Tibial artery (tissue), 1 donor: ENCODE results near the genes GNPNAT1 and BMP4.

DNA sequence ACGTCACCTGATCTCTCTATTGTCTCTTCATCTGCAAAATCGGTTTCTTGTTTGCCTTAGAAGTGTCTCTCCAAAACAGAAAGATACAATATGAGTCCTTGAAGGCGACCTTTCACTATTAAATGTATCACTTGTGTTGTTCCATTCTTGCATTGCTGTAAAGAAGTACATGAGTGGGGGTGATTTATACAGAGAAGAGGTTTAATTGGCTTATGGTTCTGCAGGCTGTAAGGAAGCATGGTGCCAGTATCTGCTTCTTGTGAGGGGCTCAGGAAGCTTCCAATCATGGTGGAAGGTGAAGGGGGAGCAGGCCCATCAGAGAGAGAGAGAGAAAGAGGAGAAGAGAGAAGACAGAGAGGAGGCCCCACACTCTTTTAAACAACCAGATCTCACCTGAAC lies 58.8 kb upstream of the RTRAF start:
- PRO-cap = no peak

GRCh38 chr14:52013252-52013566 lies 23.9 kb downstream of the RTRAF start:
- PRO-cap = no peak

GRCh38 chr14:52045142-52045491 lies 23.7 kb downstream of the NID2 start:
- PRO-cap = no peak

DNA sequence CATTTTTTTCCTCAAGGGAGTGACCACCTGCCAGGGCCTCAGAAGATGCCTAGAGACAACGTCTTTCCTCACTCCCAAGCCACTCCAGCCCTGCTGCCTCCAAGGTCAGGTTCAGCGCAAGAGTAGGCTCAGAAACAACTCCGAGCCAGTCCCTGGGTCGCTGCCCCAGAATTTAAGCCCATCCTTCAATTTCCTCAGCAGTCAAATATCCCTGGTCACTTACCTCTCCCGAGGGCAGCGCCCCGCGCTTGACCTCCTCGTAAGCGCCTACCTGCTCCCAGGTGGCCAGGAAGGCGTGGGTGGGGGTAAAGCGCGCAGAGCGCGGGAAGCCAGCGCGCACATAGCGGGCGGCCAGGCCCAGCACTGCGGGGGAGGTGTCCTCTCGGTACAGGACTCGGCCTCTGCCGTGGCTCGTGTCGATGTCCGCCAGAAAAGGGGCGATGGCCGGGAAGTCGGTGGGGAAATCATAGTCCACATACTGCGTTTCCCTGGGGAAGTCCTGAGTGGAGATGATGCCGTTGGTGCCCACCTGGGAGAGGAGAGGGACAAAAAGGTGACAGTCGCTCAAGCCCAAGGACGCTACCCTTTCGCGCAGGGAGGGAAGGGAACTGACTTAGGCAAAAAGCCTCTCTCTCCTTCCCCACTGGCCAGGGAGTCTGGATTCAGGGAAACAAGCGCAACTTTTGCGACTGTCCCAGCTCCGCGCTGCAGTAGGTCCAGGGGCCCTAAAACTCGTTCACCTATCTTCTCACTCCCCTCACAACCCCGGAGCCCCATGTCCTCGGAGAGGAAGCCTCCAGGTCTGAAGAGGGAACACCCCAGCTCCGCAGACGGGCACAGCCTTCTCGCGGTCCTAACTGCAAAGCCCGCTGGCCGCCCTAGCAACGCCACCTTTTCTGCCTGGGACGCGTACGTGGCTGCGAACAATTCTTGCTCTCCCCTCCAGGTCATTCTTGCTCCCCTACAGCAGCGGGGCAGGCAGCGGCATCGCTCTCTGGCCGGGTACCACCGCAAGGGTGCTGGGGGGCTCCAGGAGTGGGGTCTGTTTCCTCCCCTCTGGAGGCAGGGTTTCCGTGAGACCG lies 883 bp downstream of the NID2 start:
- PRO-cap = unidirectional peak, plus-strand start at position 429 of the sequence

- PRO-cap = no peak
Observed at GRCh38 chr14:52175896-52176458, 91.5 kb upstream of the PTGDR start.

DNA sequence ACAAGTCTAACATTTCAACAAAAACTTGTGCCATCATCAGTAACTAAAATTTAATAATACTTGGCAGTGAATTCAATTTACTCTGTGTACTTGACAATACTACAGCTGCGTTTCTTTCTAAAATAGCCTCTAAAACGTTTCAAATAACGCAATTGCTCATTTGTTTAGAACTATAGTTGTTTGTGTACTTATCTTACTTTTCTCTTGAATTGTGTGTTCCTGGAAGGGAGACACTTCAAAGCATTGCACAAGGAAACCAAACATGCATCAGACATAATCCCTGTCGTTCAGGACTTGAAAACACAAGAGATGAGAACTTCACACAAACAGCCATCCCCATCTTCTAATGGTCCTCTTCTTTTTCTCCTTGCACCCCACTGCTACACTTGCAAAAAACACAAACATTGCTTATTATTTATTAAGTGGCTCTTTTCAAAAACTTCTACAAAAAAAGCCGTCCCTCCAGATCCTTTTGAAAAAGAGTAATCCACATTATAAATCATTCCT lies 38.5 kb downstream of the PTGER2 start:
- PRO-cap = no peak

DNA sequence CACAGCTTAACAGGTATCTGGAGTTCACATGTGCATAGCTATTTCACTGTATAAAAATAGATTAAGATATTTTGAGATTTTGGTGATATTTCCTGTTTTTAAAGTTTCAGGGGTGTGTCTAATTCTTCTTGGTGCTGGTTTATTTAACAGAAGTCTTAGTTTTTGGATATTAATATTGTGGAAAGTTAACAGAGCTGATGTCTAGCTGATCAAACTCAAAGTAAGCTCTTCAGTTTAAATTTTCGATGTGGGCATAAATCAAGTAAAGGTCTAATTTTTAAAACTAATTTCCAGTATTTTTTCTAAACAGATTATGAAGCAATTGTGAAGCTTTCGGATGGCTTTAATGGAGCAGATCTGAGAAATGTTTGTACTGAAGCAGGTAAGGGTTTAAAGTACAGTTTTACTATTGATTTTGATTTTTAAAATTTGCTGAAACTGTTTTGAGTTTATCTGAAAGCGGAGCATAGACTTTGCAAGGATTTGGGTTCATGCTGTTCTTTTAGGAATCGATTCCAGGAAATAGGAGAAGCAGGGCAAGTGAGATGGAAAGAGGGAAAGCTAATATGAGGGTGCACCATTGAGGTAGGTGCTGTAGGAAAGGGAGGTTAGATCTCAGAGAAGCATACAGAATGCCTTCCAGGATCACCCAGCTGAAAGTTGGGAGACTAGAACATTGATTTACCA lies 6.2 kb upstream of the STYX start:
- PRO-cap = no peak

DNA sequence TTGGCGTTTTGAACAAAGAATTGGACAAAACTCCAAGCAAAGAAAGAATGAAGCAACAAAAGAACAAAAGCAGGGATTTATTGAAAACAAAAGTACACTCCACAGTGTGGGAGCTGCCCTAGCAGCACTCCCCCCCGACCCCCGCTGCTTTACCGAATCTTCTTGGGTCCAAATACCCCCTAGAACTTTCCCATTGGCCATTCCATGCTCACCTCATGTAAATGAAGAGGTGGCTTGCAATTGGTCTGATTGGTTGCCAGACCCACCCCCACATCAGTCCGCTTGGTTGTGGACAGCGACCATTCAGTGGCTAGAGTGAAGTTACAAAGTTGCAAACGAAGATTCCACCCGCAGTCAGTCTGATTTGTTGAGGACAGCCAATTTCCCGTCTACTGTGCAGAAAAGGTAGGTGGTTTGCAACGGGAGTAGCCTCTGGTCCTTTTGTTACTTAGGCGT lies 3.8 kb downstream of the STYX start:
- PRO-cap = no peak

GRCh38 chr14:52791125-52791722 lies at the start of gene GNPNAT1:
Gene GNPNAT1, minus strand, starts transcription at chr14:52791607.
- PRO-cap = bidirectional peak, plus-strand start at chr14:52791785, minus-strand start at chr14:52791607

GRCh38 chr14:52791723-52792393 lies 451 bp upstream of the GNPNAT1 start:
- PRO-cap = bidirectional peak, plus-strand start at chr14:52791785, minus-strand start at chr14:52791607; unidirectional peak, minus-strand start at chr14:52792086

DNA sequence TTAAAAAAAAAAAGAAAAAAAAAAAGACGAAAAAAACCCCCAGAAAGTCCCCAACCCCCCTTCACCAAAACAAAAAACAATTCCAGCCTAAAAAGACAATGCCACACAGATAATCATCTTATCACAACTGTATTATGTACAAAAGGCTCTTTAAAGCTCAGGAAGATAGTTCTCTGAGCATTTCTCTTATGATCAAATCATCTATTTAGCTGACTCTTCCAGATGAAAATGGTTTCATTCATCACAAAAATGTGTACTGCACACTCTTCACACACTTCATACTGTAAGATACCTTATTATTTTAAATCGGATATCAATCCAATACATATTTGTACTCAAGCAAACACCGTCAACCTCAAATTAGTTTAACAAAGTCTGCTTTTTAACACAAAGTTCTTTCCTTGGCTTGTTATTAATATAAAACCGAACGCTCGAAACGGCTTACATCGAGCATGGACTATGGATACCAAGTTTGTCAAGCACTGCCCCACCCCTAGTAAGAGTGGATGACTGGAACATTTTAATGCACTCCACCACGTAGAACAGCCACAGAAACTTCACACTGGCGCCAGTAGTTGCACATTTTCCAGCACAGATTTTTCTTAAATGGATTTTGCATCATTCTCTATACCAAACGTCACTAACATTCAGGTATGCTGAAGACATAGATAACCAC lies 1.3 kb downstream of the FERMT2 start:
- PRO-cap = bidirectional peak, plus-strand start at position 526 of the sequence, minus-strand start at position 498 of the sequence

DNA sequence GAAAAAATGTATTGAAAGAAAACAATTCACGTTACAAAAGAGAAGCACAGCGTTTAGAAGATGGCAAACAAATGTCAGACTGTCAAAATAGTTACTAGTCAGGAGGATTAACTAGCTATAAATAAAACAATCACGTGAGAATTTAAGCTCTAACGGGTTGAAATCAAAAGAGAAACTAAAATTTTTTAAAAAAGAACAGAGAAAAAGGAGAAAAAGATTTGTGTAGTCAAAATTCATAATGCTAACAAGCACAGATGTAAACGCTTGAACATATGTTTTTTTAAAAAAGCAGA lies 26.4 kb downstream of the DDHD1 start:
- PRO-cap = no peak

DNA sequence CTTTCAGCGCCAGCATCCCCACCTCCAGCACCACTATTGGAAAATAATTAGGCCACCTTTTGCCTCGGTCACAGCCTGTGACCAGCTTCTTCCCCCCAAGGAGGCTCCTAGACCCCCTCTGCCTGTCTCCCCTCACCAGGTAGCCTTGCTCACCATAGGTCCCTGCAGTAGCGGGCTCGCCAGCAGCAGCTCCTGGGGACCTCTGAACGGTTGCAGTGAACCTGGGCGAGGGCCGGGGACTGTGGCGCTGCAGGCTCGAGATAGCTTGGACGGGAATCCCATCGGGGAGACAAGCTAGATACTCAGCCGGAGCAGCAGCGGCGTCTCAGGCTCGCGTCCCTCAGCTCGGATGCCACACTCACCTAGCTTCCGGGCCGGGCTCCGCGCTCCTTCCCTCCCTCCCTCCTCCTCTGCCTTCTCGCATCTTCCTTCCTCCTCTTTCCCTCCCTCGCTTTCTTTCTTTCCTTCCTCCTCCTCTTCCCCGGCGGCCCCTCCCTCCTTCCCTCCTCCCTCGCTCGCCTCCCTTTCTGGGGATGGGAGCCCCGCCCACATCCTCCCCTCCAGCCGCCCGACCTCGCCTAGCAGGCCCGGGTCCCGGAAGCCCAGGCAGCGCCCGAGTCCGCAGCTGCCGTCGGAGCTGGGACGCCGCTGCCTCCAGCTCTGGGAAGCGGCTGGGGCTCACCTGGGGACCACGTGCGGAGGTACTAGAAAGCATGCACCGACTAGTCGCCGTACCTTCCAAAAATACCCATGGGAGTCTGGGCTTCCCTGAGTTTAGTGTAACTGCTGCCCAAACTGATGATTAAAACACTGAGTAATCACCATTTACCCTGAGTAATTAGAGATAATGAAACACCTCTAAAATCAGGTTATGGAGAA lies at the start of gene BMP4:
BMP4 (minus strand) TSS at position 429 of the 879 bp plus-strand sequence.
- PRO-cap = unidirectional peak, minus-strand start at position 194 of the sequence; bidirectional peak, plus-strand start at position 624 of the sequence, minus-strand start at position 441 of the sequence

- PRO-cap = no peak
Observed at GRCh38 chr14:54435384-54436116, 5.6 kb downstream of the CNIH1 start.

- PRO-cap = no peak
Observed at GRCh38 chr14:54556493-54557064, 10.3 kb upstream of the SAMD4A start.

- PRO-cap = no peak
Observed at GRCh38 chr14:54650883-54651231, 83.9 kb downstream of the SAMD4A start.

DNA sequence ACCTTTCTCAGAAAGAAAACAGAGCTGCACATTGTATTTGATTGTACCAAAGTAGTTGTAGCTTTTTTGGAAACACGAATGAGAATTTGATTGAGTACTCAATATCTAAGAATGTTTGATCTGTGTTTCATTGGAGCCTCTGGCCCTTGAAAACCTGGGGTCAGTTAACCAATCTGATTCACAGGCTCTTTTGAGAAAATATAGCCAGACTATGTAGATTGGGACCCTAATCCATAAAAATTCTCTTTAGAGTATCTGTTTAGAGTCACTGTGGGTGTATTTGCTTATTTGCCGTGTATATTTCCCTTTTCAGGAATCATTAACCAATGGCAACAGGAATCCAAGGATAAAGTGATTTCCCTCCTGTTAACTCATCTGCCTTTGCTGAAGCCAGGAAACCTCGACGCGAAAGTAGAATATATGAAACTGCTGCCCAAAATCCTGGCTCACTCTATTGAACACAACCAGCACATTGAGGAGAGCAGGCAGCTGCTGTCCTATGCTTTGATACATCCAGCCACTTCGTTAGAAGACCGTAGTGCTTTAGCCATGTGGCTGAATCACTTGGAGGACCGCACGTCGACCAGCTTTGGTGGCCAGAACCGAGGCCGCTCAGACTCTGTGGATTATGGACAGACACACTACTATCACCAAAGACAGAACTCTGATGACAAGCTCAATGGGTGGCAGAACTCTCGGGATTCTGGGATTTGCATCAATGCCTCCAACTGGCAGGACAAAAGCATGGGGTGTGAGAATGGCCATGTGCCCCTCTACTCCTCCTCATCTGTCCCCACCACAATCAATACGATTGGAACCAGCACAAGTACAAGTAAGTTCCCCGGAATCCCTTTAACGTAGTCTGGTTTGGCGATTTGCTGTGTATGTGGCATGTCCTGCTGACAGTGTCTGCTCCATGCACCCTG lies 135.1 kb downstream of the SAMD4A start:
- PRO-cap = no peak

DNA sequence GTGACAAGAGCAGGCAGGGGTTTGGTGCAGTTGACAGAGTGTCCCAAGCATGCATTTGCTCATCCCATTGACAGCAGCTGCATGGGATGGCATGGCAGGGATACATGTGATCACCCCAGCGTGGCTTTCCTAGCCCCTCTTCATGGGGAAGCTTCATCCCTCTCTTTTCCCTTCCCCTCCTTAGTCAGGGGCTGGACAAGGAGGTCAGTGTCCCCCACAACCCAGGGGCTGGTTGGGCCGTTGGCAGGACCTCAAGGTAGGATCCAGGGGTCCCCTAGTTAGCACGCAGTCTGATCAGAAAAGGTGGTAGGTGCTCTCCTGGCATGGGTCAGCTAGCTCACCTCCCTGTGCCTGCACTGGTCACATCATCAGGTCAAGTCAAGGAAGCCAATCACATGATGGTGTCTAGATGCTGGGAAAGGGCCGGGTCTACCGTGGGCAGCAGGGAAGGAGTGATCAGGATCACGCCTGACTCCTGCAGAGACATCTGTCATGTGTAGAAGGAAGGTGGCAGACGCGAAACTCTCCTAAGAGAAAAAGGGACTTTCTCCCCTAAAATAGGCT lies 145.0 kb downstream of the GCH1 start:
- PRO-cap = no peak

DNA sequence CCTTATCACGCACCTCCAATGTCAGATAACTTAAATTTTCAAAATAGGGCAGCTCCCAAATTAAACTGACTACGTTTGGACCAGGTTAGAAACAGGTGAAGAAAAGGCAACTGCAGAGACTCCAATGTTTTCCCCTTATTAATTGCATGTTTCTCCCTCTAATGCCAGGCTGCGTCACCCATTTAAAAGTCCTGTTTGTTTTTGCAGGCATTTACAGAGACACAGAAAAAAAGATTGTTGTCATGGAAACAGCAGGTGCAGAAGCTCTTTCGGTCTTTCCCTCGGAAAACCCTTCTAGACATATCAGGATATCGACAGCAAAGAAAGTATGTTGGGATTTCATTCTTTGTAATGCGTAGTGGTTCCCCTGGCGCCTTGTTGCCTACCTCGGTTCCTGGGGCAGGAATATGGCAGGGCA lies 132.7 kb downstream of the GCH1 start:
- PRO-cap = no peak

DNA sequence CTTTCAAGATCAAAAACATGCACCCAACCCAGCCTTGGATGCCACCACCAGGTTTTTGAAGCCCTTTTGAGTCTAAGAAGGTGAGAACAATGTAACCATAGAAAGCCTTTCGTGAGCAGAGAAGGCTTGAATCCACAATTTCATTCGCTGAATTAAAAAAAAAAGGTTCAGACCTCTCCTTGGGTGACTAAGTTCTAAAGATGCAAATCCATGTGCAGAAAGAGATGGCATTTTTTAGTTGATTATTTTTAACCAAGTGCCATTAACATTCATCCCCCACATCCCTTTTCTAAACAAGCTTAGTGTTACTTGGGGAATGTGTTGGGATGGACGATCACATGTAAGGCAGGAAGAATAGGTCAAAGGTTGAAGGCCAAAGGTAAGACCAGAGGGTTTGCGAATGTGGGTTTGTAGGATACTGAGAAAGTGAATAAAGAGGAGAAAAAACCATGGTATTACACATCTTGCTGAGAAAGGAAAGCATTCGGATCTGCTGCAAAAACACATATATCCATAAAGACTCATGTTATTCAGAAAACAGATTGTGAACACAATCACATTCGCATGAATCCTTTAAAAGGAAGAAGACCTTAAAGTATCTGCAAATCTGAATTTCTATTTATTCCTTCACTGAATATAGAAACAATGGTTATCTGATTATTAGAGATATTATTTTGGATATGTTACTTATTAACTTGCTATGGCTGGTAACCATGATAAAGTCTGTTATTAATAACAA lies 111.6 kb downstream of the GCH1 start:
- PRO-cap = no peak